Hepatocyte (in vitro differentiated cells and primary cell): ENCODE data around the genes TIPARP, GFM1 and C3orf80.

DNA sequence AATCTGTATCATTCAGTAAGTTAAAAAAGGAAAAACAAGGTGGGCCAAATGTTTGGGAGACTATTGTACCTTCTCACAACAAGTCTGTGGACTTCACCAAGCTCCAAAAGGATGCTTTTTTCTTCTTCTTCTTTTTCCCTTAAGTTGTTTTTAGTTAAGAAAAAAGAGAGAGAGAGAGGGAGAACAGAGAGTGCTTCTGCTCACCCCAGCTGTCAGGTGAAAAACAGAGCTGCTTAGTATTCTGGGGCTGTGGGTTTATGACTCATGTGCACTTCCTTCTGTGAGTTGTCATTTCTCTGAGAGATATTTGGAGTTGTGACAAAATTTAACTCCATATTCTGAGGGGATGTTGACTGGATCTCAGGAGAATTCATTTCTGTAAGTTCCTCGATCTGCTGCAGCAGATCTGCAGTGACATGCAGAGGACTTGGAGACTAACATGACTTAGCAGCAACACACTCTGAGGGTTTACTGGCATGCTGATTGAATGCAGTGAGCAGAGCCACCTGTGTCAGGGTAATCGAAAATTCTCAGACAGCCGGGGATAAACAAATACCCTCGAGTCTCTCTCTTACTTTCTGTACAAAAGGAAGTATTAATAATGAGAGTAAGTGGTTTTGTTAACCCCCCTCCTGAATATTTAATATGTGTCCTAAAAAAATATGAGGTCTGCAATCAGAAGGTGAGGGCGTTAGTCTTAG is 70.6 kb downstream of the SSR3 start:
- RAMPAGE, long total RNA: no peak
- RRBS: no CpG with 5 or more reads among the region's 5 CpGs

DNA sequence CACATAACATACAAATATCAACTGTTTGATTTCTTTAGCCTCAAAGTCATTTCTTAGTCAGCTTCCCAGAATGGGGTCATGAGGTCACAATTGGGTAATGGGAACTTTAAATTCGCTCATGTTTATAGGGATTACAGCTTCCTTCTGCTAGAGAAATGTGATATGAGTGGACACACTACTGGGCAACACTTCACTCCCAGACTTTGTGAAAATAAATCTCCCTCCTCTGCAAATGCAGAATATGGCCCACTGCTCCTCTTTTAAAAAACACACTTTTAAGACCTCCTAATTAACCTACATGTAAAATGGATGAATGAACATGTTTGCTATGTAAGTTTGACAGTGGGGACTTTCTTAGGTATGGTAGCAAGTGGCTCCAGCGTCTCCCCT is 9.0 kb upstream of the TIPARP start:
- RAMPAGE, long total RNA: no peak
- RRBS: no CpG with 5 or more reads among the region's 2 CpGs

DNA sequence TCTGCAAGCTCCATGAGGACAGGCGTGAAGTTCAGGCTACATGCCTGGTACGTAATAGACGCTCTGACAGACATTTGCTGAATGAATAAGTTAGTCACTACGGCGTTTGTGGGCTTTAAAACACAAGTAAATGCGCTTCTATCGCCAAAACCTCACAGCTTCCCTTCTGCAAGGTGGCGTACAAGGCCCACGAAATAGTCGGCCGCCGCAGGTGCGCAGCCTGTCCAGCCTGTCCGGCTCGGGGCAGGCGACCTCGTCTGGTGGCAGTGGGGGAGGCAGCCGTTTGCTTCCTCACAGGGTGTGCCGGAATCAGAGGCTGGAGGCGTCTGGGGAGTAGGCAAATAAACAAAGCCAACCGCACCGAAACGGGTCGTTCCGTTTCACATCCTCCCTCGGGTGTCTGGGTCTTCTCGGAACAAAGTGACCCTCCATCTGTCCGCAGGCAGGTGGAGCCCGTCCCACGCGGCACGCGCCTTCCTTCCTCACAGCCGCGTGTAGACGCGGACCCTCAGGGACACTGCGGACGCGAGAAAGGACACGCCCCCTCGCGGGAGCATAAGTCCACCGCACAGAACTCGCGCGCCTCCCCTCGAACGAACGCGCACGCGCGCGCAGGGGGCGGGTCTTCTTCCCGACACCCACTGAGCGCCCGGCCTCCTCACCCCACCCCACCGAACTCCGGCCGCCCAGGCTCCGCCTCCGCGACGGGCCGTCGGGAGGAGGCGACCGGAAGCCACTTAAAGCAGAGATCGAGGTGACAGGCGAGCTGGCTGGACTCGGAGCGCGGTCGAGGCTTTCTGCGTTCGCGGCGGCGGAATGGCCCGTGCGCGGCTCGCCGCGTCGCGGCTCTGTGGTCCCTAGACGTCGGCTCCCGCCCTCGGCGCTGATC is at the start of gene TIPARP:
Gene TIPARP (plus strand): TSS at position 745 of the 889 bp plus-strand sequence.
- RAMPAGE, long total RNA: start-site peak on the plus strand centred at position 779 of the sequence, 23 bp wide, 506 and 359 reads in 2 replicates
- RRBS: 1% methylated on average over 16 of the region's 94 CpGs

DNA sequence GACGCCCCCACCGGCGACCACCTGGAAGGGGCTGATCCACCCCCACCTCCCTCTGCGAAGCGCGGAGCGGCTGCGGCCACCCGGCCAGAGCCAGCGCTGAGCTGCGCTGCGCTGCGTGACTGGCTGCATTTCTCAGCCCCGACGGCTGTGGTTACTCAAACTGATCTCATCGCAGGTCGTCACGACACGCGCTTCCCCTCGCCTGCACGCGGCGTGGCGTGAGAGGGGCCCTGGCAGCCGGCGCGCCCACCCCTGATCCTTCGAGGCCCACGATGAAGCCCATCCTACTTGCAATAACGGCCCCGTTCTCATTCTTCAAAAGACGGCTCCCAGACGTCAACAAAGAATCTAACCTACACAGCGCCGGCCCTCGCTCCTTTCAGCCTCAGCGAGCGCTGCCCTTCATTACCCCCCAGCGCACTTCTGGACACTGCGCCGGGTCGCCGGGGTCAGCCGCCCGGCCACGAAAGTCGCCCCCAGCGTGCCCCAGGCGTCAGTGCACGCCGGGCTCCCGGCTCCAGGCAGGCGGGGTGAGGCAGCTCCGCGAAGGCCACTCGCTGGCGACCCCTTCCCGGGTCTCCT is 10.0 kb upstream of the LEKR1 start:
- RAMPAGE, long total RNA: no peak
- RRBS: 3% methylated on average over 29 of the region's 59 CpGs

DNA sequence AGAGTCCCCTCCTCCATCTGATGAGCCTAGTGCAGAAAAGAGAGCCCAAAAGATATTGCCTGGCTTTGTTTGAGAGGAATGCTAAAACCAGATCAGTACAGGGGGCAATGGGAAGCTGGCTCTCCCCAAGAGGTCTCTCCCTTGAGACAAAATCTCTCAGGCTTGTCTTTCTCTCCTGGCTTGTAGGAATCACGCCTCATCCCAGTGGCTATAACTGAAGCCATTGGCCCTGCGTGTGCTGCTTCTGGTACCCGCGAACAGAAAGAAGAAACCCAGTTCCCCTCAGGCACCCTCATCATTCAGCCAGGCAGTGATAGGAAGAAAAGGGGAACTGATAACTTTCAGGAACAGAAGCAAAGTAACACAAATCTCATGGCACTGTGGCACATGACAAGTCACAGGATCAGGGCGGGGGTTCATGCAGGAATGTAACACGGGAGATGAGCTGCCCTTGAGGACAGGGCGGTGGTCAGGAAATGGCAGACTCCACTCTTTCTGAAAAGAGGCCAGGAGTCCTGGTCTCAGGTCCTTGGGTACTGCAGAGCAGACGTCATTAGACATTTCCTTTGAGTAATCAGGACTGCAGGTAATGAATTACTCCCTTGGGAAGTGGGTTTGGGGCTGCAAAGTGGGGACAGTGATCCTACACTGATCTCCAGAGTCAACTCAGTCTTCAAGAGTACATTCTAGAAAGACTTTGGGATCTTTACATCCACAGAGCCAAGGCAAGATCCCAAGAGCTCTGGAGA is 95.6 kb downstream of the CCNL1 start:
- RAMPAGE, long total RNA: no peak
- RRBS: no CpG with 5 or more reads among the region's 8 CpGs

GRCh38 chr3:157099395-157100230 is 60.3 kb downstream of the CCNL1 start:
- RAMPAGE, long total RNA: no peak
- RRBS: no CpG with 5 or more reads among the region's 11 CpGs

GRCh38 chr3:157130380-157130962 is 29.5 kb downstream of the CCNL1 start:
- RAMPAGE, long total RNA: no peak
- RRBS: no CpG with 5 or more reads among the region's 14 CpGs

DNA sequence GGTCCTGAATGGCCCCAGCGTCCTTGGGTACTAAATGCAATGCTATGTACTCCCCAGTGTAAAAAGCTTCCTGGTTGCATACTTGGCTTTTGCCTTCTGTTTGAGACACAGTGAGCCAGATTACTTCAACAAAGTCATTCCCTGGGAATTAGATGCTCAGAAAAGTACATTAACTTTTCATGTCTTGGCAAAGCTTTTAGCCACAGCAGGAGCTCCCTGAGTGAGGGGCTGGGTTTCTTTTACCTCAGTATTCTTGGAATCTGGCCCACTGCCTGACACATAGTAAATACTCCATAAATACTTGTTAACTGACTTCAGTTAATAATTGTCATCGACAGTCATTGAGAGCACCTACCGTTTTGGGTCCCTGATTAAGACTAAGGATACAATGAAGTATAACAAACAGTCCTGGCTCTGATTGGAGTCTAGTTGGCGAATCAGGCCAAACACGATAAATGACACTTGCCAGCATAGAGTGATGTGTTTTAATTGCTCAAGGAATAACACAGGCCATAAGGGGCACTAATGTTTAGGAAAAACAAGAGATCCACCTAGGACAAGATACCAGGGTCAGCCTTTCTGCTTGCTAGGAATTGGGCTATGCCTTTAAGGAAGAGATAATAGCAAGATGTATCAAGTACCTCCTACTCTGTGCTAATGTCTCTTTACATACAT is 23.8 kb downstream of the CCNL1 start:
- RAMPAGE, long total RNA: no peak
- RRBS: no CpG with 5 or more reads among the region's 5 CpGs

DNA sequence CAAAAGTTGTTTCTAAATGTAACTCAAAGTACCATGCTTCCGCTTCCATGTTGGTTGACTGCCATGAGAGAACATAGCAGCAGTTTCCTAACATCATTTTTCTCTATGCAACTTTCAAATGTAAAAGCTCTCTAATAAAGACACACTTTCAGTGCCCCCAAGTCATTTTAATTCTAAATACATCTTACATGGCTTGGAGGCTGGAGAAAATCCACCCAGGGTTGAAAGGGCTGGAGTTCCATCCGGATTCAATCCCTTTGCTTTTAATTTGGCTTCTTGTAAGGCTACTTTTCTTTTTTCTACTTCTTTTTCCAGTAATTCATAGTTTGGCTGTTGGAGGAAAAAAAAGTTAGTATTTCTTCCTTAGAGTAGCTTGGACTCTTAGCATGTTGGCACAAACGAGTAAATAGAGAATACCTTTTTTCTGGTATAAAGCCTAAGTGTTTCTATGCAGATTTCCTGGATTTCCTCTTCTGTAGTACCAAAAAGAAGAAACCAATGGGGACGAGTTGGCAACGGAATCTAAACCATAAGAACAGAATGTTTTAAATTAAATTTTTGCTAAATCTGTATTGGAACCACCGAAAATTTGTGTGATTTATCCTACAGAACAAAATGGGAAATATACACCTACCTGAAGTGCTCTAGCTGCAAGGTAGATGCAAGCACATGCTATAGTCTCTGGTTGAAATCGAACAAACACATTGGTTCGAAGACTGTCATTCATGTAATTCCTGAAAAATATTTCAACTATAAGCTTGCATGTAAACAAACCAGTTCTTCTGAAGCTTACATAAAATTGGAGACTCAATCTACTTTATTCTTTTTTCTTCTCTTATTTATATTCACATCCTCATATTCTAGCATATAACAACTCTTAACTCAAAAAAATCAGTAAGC is 10.0 kb downstream of the CCNL1 start:
- RAMPAGE, long total RNA: no peak
- RRBS: no CpG with 5 or more reads among the region's 8 CpGs

DNA sequence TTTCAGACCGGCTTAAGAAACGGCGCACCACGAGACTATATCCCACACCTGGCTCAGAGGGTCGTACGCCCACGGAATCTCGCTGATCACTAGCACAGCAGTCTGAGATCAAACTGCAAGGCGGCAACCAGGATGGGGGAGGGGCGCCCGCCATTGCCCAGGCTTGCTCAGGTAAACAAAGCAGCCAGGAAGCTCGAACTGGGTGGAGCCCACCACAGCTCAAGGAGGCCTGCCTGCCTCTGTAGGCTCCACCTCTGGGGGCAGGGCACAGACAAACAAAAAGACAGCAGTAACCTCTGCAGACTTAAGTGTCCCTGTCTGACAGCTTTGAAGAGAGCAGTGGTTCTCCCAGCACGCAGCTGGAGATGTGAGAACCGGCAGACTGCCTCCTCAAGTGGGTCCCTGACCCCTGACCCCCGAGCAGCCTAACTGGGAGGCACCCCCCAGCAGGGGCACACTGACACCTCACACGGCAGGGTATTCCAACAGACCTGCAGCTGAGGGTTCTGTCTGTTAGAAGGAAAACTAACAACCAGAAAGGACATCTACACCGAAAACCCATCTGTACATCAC is 86.2 kb downstream of the SHOX2 start:
- RAMPAGE, long total RNA: no peak
- RRBS: no CpG with 5 or more reads among the region's 17 CpGs

GRCh38 chr3:158644182-158645047 is at the start of gene GFM1:
Gene GFM1, plus strand, starts transcription at chr3:158644527.
- RAMPAGE, long total RNA: start-site peak on the plus strand at chr3:158644509-158644637, 137 and 72 reads in 2 replicates
- RRBS: no CpG with 5 or more reads among the region's 44 CpGs

DNA sequence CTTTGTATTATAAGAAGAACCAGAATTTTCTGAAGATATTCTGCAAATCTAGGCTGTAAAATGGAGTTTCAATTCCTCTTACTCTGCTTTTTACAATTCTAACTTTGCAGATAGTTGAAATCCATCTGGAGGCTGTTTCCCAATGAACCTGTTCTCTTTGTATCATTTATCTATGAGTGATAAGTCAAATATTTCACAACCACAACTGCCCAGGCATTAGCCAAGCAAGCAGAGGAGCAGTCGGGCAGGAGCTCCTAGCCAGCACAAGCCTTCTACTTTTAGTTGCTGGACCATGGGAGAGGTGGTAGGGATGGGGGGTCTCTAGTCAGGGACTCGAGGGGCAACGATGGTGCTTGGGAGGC is 362.0 kb downstream of the IQCJ-SCHIP1 start:
- RAMPAGE, long total RNA: no peak
- RRBS: no CpG with 5 or more reads among the region's 3 CpGs

- RAMPAGE, long total RNA: no peak
- RRBS: no CpG with 5 or more reads among the region's 4 CpGs
Observed at GRCh38 chr3:159787155-159787553, 438.1 kb upstream of the C3orf80 start.

- RAMPAGE, long total RNA: no peak
- RRBS: no CpG with 5 or more reads among the region's 23 CpGs
Observed at GRCh38 chr3:159856431-159857555, 368.4 kb upstream of the C3orf80 start.

DNA sequence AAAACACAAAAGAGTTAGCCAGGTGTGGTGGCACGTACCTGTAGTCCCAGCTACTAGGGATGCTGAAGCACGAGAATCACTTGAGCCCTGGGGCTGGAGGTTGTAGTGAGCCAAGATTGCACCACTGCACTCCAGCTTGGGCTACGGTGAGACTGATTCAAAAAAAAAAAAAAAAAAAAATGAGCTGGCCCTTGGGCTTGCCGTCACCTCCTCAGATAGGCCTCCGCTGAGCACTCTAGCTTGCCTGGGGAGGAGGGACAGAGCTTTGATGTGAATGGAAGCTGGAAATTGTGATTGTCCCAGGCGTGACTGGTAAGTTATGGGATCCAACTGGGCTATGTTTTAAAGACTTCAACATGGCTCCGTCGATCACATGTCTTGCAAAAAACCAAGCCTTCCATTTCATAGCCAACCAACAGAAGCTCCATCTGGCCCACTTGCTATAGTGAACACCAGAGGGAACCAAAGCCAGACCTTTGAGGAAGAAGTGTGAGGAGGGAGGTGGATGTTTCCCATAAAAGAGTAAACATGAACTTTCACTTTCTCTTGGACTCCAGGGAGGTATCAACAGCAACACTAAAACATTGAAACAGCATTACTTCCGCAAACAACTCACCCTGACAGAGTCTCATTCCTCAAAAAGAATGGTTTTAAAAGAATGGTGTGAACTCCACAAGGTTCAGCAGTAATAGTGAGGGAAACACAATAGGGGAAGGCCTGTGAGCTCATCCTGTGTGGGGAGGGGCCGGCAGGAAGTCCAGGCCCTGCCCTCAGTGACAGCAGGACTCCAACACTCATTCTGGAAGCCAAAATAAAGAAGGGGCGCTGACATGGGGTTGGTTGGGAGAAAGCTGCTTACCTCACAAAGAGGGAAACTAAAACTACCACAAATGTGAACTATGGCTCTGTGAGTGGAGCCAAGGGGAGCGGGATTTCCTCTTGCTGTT is 295.8 kb upstream of the C3orf80 start:
- RAMPAGE, long total RNA: no peak
- RRBS: no CpG with 5 or more reads among the region's 12 CpGs

- RAMPAGE, long total RNA: no peak
- RRBS: no CpG with 5 or more reads among the region's 7 CpGs
Observed at GRCh38 chr3:159978178-159978890, 246.9 kb upstream of the C3orf80 start.

DNA sequence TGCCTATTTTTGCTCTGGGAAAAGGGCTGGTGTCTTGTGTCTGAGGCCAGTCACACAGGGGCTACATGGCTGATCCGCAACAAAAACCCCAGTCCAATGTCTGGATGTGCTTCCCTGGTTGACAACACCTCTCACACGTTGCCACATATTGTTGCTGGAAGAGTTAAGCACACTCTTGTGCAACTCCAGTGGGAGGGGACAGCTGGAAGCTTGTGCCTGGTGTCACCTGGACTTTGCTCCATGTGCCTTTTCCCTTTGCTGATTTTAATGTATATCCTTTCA is 118.0 kb upstream of the C3orf80 start:
- RAMPAGE, long total RNA: no peak
- RRBS: no CpG with 5 or more reads among the region's 2 CpGs

DNA sequence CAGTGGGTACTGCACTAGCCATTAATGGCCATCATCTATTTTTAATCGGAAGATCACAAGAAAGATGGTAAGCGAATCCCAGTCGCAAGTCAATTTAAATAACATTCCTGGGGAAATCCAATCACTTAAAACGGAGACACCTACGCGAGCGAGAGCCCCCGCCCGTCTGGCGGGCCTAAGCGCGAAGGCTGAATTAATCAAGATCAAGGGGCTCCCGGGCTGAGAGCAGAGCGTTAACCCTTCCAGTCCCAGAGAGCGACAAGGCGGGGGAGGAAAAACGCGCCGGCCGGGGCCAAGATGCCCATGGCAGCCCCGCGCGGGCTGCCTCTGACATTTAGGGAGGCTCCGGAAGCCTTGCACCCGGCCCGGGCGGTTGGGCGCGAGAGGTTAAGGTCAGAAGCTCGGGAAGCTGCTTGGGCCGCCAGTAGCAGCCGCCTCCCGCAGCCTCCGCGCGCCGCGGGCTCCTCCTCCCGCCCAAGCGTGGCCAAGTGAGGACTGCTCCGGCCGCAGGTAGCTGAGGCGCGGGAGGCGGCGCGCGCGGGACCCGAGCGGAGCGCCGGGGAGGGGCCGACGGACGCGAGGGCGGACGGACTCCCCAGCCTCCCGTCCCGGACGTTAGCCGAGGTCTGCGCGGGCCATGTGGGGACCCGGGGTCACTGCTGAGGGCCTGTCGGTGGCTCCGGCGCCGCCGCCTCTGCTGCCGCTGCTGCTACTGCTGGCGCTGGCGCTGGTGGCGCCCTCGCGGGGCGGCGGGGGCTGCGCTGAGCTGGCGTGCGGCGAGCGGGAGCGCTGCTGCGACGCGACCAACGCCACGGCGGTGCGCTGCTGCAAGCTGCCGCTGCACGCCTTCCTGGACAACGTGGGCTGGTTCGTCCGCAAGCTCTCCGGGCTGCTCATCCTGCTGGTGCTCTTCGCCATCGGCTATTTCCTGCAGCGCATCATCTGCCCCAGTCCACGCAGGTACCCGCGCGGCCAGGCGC is at the start of gene C3orf80:
Gene C3orf80 (plus strand): TSS at position 424 of the 980 bp plus-strand sequence.
- RAMPAGE, long total RNA: no peak
- RRBS: 2% methylated on average over 46 of the region's 106 CpGs

GRCh38 chr3:160411662-160412476 is 12.4 kb downstream of the SMC4 start:
- RAMPAGE, long total RNA: no peak
- RRBS: no CpG with 5 or more reads among the region's 4 CpGs

- RAMPAGE, long total RNA: no peak
- RRBS: no CpG with 5 or more reads among the region's 1 CpG
Observed at GRCh38 chr3:160498584-160499280, 49.1 kb upstream of the TRIM59 start.